Mucosa of descending colon (tissue), 1 donor: ENCODE data around the gene IL20RA.

DNA sequence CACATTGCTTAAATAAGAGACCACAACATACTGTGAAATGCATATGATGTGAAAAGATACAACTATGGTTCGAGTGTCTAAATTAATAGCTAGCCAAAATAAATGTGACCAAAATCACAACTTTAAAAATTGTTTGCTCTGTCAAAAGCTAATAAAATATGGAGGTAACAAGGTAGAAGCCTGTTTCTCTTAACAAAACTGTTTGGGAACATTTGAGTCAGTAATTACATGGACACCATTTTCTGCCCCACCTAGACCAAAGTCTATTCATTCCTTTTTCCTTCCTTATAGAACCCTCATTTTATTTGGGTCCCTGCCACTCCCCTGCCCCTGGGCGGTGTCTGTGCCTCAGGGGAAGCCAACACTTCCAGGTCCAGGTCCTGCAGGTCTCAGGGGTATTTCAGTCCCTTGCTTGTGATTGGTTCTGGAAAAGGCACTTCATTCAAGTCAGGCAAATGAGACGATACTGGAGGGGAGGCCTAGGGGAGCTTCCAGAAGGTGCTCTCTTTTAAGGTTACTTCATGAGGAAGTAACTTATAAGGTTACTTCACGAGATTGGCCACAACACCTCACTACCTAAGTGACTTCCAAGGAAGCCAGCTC lies 42.2 kb downstream of the SLC35D3 start:
- PRO-cap, result bidirectional peak, plus-strand start at position 340 of the sequence, minus-strand start at position 200 of the sequence; unidirectional peak, plus-strand start at position 545 of the sequence

DNA sequence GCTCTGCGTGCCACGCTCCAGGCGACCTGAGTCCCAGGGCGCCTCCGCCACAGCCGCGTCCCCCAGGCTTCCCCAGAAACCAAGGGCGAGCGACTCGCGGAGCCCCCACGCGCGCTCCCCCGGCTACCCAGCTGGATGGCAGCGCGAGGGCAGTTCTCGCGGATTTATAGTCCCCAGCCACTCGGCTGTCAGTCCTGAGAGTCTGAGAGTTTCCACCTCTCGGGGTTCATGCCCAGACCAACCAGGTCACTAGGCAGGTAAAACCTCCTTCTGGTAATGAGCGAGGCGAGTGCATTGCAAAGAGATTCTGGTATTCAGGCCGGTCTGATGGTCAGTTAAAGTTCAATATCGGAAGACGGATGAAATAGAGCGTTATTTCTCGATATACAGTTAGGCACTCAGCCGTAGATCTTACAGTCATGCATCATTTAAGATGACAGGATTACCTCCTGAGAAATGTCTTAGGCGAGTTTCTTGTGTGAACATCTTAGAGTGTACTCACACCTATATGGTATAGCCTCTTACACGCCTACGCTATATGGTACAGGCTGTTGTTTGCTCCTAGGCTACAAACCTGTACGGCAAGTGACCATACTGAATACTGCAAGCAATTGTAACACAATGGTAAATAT lies at the start of gene IL20RA:
Gene IL20RA (minus strand): TSS at position 137 of the 632 bp plus-strand sequence.
- PRO-cap, result unidirectional peak, minus-strand start at position 204 of the sequence; unidirectional peak, minus-strand start at position 278 of the sequence; unidirectional peak, minus-strand start at position 510 of the sequence

DNA sequence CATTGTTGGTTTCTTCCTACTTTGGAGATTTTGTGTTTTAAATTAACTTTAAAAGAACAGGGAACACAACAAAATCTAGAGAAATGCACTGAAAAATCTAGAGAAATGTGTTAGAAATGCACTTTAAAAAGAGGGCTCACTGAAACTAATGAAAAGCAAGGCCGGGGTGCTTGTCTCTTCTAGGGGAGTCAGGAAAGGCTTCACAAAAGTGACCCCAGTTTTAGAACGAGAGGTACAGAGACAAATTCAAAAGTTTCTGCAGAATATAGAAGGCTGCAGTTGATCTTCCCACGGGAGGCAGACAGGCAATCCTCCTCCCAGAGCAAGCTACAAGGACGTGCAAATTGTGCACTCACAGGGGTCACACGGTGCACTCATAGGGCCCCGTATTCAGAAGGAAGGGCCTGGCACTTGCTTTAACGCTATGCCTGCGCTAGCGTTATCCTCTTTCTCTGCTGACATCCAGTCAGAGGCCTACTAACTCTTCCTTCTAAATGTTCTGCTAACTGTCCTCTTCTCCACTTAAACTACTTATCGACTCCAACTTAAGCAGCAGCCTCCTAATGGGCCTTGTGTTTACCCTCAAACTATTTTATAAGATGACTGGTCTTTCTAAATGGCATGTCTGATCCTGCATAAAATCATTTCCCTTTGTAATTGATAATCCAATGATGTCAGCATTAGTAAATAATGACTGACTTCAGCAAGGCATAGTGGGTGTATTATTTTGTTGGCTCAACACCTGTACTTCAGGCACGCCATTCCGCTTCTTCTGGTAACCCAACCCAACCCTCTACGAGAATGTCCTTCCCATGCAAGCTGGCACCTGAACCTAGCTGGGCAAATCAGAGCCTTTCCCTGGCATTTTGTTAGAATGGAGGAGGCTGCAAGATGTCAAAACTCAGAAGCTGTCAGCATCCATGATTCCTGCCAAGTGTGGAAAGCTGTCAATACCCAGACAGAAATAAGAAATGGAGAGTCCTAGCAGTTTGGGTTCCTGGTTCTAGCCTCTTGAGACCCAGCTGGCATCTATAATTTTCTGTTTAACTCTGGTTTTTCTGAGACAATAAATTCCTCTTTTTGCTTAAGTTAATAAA lies 2.2 kb downstream of the IFNGR1 start:
- PRO-cap, result bidirectional peak, plus-strand start at position 445 of the sequence, minus-strand start at position 392 of the sequence

GRCh38 chr6:137230589-137231025 lies 11.4 kb upstream of the IFNGR1 start:
- PRO-cap, result no peak

DNA sequence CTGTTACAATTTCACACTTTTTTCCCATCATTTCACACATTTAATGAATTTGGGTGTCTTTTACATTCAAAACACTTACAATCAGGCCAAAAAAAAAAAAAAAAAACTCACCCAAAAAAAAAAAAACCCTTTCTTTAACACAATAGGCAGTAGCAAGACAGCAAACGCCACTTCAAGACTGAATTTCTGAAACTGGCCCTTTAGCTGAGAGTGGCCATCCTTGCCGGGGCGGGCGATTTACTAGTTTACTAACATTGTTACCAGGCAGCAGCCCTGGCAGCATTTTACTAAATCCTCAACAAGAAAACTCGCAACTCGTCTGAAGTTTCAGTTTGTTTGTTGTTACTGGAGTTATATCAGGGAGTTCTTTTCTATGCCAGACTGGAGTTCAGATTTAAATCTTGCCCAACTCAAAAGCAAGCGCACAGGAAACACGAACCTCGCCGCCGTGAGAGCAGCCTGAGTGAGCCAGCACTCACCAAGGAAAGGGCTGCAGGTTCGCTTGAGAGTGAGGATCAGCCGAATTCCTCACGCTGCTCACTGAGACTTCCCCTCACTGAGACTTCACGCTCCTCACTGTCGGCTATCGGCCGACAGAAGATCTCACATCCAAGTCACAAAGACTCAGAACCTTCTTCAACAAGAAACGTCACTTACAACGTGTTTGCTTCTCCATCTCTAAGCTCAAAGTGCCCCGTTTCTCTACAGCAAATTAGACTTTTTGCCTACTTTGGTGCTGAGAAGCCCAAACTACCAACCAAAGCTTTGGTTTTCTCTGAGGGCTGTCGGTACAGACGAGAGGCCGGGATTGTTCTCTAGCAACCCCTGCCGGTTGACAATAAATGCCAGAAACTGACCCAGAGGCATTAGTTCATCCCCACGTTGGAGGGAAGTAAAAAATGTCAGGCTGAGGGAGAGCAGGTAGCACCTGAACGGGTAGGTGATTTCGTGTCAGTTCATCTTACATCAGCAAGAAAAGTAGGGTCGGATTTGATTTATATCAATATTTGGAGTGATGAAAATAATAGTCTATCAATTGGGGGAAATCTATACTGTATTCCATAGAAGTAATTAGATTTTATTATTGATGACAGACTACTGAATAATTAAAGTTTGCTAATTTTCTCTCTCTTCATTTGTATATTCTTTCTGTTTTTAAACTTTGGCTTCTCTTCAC lies 78.8 kb downstream of the OLIG3 start:
- PRO-cap, result no peak

- PRO-cap, result no peak
Measured at GRCh38 chr6:137709569-137710297, 157.3 kb upstream of the TNFAIP3 start.

- PRO-cap, result unidirectional peak, plus-strand start at chr6:137722856
Measured at GRCh38 chr6:137722680-137723018, 144.4 kb upstream of the TNFAIP3 start.

- PRO-cap, result no peak
Measured at GRCh38 chr6:137734923-137735284, 132.2 kb upstream of the TNFAIP3 start.

DNA sequence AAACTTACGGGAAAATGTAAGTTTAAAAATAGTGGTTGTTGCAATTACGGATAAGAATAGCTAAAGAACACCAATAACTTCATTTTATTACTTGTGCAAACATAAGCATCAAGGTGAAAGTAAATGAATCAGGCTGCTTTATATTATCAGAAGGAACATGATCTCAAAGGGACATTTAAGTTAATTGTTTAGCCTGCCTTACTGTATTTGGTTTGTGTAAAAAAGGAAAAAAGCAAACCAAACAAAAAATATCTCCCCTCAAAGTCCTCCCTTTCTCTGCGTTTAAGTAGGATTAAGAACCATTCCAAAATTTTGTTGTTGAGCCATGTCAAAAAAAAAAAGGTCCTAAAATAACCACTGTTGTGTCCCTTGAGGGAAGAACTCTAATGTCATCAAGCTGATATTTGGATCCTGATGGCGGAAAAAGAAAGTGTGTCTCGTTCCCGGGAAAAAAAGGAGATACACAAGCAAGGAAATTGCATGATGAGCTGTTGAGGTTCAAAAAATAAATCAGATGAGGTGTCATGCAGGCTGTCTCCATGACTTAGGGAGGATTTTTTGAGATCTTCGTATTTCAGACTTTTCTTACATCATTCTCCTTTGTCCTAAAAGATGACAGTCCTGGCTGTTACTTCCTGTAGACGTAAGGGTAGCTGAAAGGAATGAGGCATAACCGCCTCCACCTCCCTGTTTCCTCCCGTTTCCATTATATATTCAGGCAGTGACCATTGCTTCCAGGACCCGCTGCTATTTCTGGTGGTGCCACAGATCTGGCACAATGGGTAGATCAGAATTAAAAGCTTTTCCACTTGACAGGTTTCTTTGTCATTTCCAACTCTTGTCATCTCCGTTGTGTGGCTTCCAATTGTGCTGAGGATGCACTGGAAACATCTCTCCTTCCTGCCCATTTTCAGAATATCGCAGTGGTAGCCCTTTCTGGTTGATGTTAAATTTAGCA lies 117.4 kb upstream of the TNFAIP3 start:
- PRO-cap, result no peak

GRCh38 chr6:137772979-137773332 lies 94.1 kb upstream of the TNFAIP3 start:
- PRO-cap, result no peak

GRCh38 chr6:137868406-137868705 lies 1.3 kb downstream of the TNFAIP3 start:
- PRO-cap, result no peak

DNA sequence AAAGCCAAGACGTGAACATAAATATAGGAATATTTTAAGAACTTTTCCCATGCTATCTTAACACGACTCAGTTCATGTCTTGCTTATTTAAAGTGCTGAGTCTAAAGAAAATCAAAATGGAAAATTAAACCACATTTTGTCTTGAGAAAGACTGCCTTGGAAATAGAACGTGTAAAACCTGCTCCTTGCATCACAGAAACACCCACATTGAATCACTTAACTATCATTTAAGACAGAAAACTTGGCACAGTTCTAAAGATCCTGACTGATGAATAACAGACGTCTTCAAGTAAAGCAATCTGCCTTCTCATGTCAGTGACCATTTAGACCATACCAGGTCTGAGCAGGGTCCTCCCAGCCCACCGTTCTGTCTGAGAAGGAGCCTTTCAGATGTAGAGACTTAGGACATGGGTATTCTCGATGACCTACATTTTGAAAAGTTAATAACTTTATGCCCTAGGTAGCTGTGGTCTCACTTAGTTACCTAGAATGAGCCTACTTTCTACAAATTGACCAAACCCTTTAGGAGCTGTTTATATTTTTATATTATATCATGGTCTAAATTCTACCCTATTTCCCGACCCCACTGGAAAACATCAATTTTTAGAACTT lies 7.3 kb downstream of the PERP start:
- PRO-cap, result no peak

- PRO-cap, result no peak
Measured at GRCh38 chr6:138183283-138183792, 21.6 kb downstream of the ARFGEF3 start.

DNA sequence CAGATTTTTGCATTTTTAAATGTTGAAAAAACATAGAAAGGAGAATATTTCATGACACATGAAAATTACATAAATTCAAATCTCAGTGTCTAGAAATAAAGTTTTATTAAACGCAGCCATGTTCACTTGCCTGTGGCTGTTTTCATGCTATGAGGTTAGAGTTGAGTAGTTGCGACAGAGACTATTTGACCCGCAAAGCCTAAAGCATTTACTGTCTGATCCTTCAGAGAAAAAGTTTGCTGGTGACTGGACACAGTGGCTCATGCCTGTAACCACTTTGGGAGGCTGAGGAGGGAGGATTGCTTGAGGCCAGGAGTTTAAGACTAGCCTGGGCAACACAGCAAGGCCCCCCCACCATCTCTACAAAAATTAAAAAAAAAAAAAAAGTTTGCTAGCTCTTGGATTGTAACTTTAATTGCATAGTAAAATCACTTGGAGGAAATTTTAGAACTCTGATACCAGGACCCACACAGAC lies 9.2 kb downstream of the SMIM28 start:
- PRO-cap, result no peak

- PRO-cap, result no peak
Measured at GRCh38 chr6:138423248-138424113, 19.5 kb downstream of the HEBP2 start.

GRCh38 chr6:138507830-138508474 lies 8.7 kb upstream of the NHSL1 start:
- PRO-cap, result no peak

DNA sequence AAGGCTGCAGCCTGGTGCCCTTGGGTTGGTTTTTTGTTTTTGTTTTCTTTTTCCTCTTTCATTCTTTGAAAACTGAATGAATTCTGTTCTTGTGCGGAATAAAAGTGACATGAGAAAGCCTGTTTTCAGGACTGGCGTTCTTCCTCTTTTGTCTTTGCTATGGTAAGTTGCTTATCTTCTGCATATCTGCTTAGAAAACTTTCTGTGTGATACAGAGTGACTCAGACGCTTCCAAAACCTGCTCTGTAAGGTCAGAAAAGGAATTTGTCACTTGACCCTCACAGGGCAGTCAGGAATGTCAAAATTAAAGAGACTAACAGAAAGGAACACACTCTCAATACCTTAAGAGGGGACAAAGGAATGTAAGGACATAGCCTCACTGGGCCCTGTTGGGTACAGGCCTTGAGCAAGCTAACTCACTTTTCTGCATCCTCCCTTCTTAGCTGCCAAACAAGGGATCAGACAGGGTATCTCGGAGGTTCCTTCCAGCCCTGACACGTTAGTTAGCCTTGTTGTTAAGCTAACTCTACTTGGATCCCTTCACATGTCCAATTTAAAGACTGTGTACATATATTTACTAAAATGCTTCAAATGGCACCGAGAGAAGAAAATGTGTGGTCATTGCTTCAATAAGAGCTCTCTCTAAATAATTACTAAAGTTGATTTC lies 56.4 kb upstream of the NHSL1 start:
- PRO-cap, result no peak

- PRO-cap, result no peak
Measured at GRCh38 chr6:138569861-138570536, 70.7 kb upstream of the NHSL1 start.

DNA sequence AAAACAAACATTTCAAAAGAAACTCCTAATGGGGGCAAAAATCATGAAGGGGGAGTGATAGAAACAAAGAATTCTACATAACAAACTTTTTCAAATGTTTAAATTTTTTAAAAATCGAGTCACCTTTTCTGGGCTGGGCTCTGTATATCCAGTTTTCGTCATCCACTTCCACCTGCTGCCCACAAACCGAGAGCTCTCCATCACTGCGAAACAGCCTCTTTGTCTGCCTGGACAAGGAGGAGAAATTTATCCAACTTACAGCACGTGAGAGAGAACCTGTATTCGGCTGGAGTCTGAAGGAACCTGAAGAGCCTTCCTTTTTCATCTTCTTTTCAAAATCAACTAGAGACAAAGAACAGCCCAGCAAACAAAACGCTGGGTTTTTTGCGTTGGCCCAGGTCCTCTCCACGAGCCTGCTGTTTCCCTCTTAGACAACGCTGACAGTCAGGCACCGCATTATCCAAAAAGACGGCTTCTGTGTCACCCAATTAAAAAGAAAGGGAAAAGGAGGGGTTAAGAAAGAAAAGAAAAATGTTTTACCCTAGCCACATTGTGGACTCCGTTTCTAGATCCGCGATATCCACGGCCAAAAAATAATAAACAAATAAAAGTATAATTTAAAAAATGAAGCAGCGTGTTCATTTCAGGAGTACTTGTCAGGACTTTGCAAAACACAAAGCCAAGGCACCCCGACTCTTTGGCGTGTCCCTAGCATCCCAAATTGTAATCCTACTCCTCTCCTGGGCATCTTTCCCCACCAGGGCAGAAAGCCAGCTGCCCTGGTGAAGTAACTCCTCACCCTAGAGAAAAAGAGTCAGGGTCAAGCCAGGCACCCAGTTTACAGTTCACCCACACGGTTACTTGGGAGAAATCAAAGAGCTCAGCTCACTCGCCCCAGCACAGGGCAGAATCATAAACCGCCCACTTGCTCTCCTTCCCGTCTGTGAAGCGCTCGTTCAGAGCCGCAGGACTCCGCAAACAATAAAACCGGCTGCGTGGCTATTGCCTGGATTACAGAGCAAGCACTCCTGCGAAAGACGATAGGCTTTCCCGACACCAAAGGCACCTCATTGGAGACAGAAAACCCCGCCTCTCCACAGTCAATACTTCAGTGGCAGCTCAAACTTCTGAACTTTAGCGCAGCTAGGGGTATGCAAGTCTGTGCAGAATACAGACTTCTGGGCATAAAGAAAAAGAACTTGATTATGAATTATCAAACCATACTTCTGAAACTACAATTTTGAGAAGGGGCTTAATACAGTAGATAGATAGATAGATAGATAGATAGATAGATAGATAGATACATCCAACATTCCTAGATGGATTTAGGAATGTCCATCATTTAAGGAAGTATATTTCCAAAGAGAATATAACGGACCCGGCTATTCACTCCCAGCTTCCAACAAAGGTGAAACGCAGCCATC lies 72.8 kb upstream of the NHSL1 start:
- PRO-cap, result unidirectional peak, minus-strand start at position 945 of the sequence

DNA sequence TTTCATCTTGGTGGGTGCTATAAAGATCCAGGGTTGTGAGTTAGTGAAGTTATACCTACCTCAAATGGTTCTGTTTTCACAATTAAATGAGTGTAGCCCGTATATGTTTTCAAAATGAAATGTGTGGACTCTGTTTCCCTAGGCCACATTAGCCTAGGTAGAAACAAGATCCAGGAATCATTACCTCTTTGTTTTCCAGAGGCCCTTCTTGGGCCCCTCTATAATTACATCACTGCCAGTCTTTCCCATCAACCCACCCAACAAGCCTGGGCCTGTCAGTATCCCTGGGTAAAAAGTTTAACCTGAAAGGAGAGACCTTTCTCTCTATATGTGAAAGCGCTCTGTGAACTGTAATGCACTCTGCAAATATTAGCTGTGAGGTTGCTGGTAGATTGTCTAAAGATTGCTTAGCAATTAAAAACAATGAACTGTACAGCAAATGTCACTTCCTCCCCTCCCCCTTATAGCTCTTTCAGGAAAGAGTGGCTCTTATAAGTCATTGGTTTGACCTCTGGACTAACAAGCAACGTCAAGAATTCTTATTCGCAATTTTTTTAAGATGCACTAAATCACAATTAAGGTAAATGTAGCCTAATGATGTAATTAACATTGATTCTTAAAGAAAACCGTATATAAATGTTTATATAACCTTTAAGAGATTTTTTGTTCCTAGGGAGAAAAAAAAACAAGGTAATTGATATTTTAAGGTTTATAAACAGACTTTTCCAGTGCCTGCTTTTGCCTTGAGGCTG lies 18.3 kb downstream of the ECT2L start:
- PRO-cap, result no peak